Transverse colon (tissue), 4 donors: ENCODE results near the genes UTY, VCY, HSFY2 and RPS4Y2.

DNA sequence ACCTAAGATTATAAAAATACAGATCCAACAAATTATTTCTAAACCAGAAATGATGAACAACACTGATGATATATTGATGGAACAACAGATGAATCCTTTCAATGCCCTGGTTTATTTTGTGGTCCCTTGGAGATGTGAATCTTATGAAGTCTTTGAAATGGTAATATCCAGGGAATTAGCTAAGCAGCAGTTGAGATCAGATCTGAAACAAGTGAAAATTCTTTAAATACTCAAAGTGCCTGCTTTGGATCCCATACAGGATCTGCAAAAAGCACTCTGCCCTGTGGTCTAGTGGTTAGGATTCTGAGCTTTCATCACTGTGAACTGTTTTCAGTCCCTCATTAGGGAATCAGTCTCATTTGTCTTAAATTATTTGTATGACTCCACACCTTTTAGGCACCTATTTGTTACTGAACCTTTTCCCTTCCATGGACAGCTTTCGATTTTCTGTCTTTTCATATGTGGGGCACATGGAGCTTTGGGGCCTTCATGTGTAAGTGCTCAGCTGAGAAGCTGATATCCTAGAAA is 211.3 kb upstream of the TGIF2LY start:
- PRO-cap = no peak
- RAMPAGE, long total RNA, 4 experiments = no peak in any of the 4 experiments

DNA sequence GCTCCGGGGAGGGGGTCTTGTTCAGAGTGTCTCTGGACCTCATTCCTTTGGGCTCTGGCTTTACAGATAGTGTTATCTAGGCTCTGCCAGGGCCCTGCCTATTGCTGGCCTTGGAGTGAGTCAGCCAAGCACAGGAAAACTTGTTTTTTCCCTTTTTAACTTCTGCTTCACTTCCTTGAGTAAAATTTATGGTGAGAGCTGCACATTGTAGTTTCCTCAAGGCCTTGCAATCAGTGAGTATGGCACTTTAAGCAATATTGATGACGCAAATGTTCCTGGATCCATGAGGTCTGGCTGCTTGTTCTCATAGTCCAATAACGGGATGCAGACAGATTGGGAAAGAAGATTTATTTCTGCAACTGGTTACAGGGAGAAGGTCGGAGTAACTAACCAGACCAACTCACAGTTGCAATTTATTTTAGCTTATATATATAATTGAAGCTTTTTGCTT is 457.3 kb downstream of the TGIF2LY start:
- PRO-cap = no peak
- RAMPAGE, long total RNA, 4 experiments = no peak in any of the 4 experiments

DNA sequence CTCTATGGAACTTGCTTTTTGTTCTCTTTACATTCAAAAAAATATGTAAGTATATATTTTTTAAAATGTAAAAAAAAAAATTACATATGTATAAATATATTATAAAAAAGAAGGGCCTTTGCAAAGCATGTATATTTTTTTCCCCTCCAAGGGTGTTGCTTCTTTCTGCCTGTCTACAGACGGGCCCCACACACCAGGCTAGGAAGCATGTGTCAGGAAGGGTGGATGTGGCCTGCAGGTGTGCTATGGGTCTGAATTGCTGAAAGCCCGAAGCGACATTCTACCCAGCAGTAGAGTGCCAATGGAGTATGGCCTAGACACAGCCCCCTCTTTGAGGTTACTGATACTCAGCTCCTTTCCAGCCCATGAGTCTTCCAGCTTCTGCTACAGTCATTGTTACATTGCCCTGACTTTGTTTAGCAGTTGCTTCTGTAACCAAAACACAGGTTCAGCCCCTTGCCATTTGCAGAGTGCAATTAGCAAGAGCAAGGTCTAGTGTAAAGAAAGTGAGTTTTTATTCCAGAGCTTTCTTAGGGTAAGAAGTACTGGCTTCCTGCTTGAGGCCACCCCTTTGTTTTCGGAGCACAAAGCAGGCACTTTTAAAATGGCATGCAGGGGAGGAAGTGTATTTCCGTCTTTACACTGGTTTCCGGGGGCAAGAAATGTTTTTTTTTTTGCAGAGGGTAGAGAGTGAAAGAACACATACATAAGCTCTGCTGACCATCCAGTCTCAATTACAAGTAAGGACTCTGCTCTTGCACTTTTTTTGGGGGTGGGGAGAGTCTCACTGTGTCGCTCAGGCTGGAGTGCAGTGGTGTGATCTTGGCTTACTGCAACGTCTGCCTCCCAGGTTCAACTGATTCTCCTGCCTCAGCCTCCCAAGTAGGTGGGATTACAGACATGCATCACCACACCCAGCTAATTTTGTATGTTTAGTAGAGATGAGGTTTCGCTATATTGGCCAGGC is 428.0 kb upstream of the AMELY start:
- PRO-cap = no peak
- RAMPAGE, long total RNA, 4 experiments = start-site peak on the plus strand in 1 of 4 experiments, centred at position 452 of the sequence, 7 reads per replicate

DNA sequence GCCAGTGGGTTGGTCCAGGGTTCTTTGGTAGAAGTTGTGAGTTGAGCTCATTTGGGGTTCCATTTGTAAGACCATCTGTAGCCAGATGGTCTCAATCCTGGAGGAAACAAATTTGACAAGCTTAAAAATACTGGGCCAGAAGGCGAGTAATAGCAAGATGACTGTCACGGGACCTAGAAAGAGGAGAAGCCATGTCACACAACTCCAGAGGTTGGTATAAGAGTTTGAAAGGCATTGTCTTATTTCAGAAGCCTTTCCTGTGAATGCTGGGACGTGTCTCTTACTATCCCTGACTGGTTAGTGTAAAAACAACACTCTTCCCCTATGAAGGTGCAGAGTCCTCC is 100.6 kb upstream of the USP9Y start:
- PRO-cap = no peak
- RAMPAGE, long total RNA, 4 experiments = no peak in any of the 4 experiments

DNA sequence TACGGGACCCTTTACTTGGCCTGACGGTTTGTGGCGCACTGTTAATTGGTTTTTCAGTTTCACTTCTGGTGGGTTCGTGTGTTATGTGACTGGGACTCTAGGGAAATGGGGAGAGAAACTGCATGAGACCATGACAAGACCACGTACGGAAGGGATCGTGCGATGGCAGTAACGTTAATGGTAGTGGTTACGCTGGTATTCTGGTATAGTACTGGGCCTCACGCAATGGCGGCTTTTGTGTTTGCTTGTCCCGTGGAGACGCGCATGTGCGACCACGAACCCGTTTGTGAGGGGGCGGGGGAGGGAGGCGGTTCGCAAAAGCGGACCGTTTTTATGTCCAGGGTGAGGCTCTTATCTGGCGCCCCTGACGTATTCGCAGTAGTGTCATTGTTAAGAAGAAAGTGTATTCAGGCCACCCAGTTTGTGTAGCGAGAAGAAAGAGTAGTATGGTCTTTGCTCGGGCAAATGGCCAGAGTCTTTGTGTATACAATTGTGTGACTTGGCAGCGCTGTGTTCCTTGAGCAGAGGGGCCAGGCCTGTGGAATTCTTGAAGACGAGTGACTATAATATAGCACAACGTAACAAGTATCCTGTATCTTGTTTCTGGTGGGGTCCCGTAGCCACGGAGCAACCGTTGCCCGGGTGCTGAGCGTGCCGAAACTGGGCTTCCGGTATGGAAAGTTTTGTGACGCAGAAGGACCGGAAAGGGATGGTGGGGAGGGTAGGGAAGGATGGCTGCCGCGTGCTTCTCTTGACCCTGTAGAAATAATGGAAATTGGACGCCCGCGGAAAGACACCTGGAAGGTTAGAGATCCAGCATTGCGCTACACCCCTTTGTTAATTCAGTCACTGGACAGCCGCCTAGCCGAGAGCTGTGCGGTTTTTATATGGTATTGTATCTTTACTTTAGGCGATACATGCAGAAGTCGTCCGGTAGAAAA is 614 bp downstream of the DDX3Y start:
- PRO-cap = no peak
- RAMPAGE, long total RNA, 4 experiments = no peak in any of the 4 experiments

- PRO-cap = no peak
- RAMPAGE, long total RNA, 4 experiments = start-site peak on the minus strand in 1 of 4 experiments, at chrY:13479939-13479967 at its widest, 29 reads per replicate
These were observed at the start of gene UTY for GRCh38 chrY:13479868-13480185. TSS of gene UTY (minus strand) at chrY:13480033.

GRCh38 chrY:13986410-13986725 is at the start of gene VCY:
TSS of gene VCY (minus strand) at chrY:13986473.
- PRO-cap = no peak
- RAMPAGE, long total RNA, 4 experiments = no peak in any of the 4 experiments

DNA sequence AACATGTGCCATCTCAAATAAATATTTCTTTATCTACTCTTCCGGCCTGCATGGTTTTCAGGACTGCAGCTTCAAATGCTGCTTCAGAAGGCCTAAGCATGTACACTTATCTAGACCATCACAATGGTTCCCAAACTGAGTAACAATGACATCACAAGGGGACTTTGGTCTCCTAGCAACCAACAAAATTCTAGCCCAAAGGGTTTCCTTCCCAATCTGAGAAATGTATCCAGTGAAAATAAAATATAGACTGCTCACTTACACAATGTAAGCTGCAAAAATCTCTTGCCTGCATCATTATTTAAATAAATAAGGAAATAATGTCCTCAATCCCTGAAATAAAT is at the start of gene HSFY2:
TSS of gene HSFY2 (minus strand) at position 129 of the 344 bp plus-strand sequence.
- PRO-cap = no peak
- RAMPAGE, long total RNA, 4 experiments = no peak in any of the 4 experiments

- PRO-cap = no peak
- RAMPAGE, long total RNA, 4 experiments = no peak in any of the 4 experiments
These were observed 933 bp downstream of the EIF1AY start for GRCh38 chrY:20576493-20576925.

DNA sequence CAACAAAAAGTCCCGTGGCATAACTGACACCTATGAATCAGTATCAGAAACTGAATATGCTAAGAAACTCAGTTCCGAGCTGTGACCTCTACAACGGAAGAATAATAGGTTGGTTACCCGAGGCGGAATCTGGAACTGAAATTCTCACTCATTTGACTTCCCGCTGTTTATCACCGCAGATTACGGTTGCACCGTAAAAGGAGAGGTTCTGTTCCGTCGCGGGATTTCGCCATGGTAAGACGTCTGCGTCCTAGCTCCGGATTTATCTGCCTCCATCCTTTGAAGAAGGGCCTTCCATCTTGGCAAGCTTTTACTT is at the start of gene RPS4Y2:
TSS of gene RPS4Y2 (plus strand) at position 176 of the 316 bp plus-strand sequence.
- PRO-cap = no peak
- RAMPAGE, long total RNA, 4 experiments = no peak in any of the 4 experiments